ENCODE measurements around the genes PHF20, TGIF2 and SLA2.

- PRO-cap, 8 experiments: peak in 2 of 8 experiments; most common plus-strand start chr20:35702692 (in 1); most common minus-strand start chr20:35702814 (in 1)
Observed at GRCh38 chr20:35702533-35703198, 3.5 kb downstream of the ROMO1 start.

GRCh38 chr20:35711905-35712841, 13.0 kb downstream of the ROMO1 start:
- PRO-cap, 8 experiments: peak in 7 of 8 experiments; most common minus-strand start chr20:35712484 (in 6)

- PRO-cap, 8 experiments: peak in 5 of 8 experiments; most common minus-strand start chr20:35714250 (in 4)
Observed at GRCh38 chr20:35714172-35714553, 15.0 kb downstream of the ROMO1 start.

- PRO-cap, 8 experiments: peak in 5 of 8 experiments; most common minus-strand start chr20:35720050 (in 3)
Observed at GRCh38 chr20:35719580-35720525, 20.6 kb downstream of the ROMO1 start.

- PRO-cap, 8 experiments: peak in 5 of 8 experiments; most common minus-strand start chr20:35721244 (in 4)
Observed at GRCh38 chr20:35721152-35721437, 21.0 kb downstream of the RBM39 start.

GRCh38 chr20:35731441-35732462, 10.3 kb downstream of the RBM39 start:
- PRO-cap, 8 experiments: peak in 1 of 8 experiments; most common minus-strand start chr20:35731919 (in 1)

DNA sequence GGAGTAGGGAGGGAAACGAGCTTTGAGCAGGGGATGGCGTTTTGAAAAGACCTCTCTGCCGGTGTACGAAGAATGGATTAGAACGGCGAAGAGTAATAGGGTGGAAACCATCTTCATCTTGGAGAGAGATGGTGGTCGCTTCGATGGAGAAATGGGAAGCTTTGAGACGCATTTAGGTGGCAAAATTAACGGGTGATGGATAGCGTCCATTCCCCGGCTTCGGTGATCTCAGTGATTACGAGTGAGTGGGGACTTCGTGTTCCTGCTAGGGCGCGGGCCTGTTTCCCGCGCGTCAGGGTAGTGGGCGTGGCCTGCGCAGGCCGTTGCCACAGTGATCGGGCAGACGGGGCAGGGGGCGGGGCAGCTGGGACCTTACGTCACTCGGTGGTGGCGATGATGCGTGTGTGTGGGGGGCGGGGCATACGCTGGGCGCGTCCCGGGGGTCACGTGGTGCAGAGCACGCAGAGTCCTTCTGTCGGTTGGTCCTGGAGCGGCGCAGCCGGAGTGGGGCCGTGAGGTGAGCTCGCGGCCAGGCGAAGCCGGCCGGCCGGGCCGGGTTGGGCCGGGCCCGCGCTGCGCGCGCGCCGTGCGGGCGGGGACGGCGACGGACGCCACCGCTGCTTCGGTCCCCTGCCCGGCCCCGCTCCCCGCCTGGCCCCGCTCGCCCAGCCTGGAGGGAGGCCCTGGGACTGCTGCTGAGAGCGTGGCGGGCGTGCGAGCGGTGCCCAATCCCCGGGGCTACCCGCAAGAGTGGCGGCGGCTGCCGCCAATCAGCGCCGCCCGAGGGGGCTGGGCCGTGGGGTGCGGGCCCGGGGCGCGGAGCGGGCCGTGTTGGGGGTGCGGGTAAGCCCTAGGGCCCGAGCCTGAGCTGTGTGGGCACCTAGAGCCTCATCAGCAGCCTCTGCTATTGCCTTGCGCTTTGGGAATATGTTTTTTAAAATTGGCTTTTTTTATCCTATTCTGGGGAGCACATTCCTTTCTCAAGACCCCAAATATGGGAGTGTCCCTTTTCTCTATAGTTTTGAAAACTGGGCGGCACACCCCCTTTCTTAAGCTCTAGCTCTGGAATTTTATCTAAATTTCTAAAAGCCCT, at the start of gene PHF20:
TSS of gene PHF20 (plus strand) at position 453 of the 1,093 bp plus-strand sequence.
- PRO-cap, 8 experiments: peak in 8 of 8 experiments; most common plus-strand start position 464 of the sequence (in 8); most common minus-strand start position 233 of the sequence (in 5)

GRCh38 chr20:36046094-36046958, 77.9 kb downstream of the CNBD2 start:
- PRO-cap, 8 experiments: peak in 5 of 8 experiments; most common minus-strand start chr20:36046829 (in 2)

- PRO-cap, 8 experiments: no peak in any of the 8 experiments
Observed at GRCh38 chr20:36092425-36093112, 62.0 kb upstream of the EPB41L1 start.

GRCh38 chr20:36101106-36101664, 53.4 kb upstream of the EPB41L1 start:
- PRO-cap, 8 experiments: no peak in any of the 8 experiments

DNA sequence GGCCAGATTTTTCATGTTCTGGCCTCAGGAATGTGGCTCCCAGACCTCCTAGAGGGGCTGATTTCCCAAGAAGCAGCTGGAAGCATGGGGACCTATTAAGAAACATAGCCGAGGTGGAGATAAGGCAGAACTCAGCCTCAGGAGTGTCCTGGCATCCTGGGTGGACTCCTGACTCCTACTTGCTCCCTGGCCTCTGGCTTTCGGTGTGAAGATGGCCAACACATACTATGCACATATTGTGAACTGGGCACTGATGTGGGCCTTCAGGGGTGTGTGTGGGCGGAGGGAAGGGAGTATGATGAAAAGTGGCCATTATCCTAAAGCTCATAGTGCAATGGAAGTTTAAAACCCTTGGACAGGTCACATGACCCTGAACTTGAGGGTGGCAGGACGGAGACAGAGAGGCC, 6.6 kb upstream of the EPB41L1 start:
- PRO-cap, 8 experiments: no peak in any of the 8 experiments

GRCh38 chr20:36270944-36271945, 34.9 kb upstream of the DLGAP4 start:
- PRO-cap, 8 experiments: no peak in any of the 8 experiments

DNA sequence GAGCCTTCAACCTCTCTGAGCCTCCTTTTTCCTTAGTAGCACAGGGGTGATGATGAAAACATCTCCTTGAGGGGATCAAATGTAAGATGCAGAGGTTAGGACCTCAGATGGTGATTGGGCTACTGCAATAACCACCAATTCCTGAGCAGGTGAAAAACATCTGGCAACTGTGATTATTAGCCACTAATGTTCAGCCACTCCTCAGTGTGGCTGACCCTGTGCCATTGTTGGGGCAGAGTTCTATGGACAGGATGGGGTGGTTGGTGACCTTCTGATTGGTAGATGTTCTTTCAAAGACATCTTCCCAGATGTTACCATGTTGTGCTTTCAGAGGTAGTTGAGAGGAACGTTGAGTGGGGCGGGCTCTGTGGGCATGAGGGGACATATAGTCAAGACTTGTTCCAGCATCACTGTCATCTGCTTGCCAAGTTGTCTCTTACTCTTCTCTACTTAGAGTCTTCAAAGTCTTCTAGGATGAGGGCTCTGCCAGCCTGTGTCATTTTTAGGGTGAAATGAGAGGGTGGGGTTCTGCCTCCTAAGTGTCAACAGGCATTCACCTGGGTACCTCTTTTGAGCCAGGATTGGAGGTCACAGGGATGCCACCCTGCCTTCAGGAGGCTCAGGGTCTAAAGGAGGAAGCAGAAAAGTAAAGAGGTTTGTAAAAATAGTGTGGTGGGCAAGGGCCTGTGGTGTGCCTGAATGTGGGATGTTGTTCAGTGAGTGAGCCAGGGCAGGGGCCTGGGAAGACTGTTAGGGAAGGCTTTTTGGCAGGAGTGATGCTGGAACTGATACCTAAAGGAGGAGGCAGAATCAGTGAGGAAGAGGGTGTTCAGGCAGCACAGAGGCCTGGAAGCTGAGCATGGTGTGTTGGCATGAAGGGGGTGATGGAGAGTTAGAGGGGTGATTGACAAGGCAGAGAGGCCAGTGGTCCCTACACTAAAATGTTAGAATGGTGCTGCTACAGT, 62.2 kb upstream of the MYL9 start:
- PRO-cap, 8 experiments: no peak in any of the 8 experiments

GRCh38 chr20:36541731-36542727, 710 bp downstream of the MYL9 start:
- PRO-cap, 8 experiments: no peak in any of the 8 experiments

GRCh38 chr20:36573139-36573960, at the start of gene TGIF2:
TGIF2 (plus strand) TSS chr20:36573597.
- PRO-cap, 8 experiments: peak in 8 of 8 experiments; most common plus-strand start chr20:36573639 (in 8); most common minus-strand start chr20:36573528 (in 8)

- PRO-cap, 8 experiments: no peak in any of the 8 experiments
Observed at GRCh38 chr20:36575404-36575824, 2.0 kb downstream of the TGIF2 start.

GRCh38 chr20:36594036-36594590, 11.5 kb upstream of the RAB5IF start:
- PRO-cap, 8 experiments: peak in 4 of 8 experiments; most common plus-strand start chr20:36594483 (in 2); most common minus-strand start chr20:36594331 (in 4)

- PRO-cap, 8 experiments: peak in 8 of 8 experiments; most common plus-strand start chr20:36646271 (in 2); most common minus-strand start chr20:36646205 (in 7)
Observed at GRCh38 chr20:36646031-36646440, at the start of gene SLA2. SLA2 (minus strand) TSS chr20:36646196.

GRCh38 chr20:36757632-36758177, 11.8 kb upstream of the NDRG3 start:
- PRO-cap, 8 experiments: no peak in any of the 8 experiments

- PRO-cap, 8 experiments: peak in 8 of 8 experiments; most common plus-strand start chr20:36835841 (in 5); most common minus-strand start chr20:36835703 (in 8)
Observed at GRCh38 chr20:36835322-36836041, 27.9 kb downstream of the SOGA1 start.

Measured in peripheral blood mononuclear cell (primary cell).